Parotid gland (tissue), 1 donor: ENCODE results near the genes UNC13B, GBA2 and CCIN.

GRCh38 chr9:35057366-35057860 is 15.0 kb downstream of the VCP start:
- PRO-cap = no peak

DNA sequence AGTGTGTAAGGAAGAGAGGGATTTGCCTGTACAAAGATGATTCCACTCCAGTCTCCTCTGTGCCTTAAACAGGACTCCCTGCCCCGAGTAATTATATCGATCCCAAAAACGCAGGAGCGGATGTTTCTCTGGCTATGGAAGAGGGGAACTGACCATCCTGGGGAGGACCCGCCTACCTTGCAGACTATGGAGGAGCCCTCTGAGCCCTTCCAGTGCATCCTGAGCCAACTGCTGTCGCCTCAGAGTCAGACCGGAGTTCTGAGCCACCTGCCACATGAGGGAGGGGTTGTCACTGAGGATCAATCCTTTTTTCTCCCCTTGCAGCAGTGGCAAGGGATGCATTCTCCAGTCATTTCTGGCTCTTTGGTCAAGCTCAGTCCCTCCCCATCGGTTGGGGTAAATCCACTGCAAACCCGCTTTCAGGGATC is 753 bp downstream of the FANCG start:
- PRO-cap = no peak

GRCh38 chr9:35161658-35162423 is at the start of gene UNC13B:
UNC13B (plus strand) TSS chr9:35162009.
- PRO-cap = bidirectional peak, plus-strand start at chr9:35162047, minus-strand start at chr9:35161788; bidirectional peak, plus-strand start at chr9:35162591, minus-strand start at chr9:35162291

GRCh38 chr9:35257824-35258317 is 96.1 kb downstream of the UNC13B start:
- PRO-cap = no peak

DNA sequence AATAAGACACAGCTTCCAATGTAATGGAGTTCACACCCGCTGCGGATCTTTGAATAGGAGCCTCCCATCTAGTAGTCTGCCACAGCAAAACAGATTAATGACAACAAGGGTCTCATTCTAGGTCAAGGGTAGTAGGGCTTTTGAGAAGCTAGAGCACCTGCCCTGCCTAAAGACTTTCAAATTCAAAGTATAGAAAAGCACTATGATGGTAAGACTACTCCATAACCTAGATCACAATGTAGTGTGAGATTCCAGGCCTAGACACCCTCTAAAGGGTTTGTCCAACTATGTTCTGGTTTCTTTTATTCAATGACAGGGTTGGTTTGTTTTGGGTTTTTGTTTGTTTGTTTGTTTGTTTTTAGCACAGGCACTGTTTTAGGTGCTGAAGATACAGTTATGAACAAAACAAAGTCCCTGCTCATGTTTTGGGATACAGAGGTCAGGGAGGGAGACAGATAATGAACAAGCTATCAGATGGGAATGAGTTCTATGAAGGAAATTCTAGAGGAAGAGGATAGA is 145.3 kb upstream of the RUSC2 start:
- PRO-cap = no peak

DNA sequence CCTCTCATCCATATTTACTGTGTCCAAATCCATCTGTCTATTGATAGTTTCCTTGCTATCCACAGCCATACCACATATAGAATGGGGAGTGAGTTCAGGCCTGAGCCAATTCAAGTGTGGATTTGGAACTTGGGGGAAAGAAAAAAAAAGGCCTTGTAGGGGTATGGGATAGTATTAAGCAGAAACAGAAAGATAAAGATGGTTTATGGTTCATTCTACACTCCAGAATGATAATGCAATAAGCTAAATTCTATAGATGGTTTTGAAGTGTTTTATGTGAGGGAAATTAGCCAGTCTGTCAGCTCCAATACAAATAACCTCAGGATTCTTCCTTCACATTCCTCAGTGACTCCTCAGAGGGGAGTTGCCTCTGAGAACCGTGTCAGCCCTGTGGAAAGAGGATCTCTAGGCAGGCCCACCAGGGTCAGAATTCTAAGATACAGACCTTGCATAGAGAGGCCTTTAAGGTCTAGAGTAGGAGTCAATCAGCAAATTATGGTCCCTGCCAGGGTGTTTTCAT is 26.5 kb downstream of the RUSC2 start:
- PRO-cap = no peak

GRCh38 chr9:35561713-35562596 is 1.7 kb downstream of the FAM166B start:
- PRO-cap = no peak

DNA sequence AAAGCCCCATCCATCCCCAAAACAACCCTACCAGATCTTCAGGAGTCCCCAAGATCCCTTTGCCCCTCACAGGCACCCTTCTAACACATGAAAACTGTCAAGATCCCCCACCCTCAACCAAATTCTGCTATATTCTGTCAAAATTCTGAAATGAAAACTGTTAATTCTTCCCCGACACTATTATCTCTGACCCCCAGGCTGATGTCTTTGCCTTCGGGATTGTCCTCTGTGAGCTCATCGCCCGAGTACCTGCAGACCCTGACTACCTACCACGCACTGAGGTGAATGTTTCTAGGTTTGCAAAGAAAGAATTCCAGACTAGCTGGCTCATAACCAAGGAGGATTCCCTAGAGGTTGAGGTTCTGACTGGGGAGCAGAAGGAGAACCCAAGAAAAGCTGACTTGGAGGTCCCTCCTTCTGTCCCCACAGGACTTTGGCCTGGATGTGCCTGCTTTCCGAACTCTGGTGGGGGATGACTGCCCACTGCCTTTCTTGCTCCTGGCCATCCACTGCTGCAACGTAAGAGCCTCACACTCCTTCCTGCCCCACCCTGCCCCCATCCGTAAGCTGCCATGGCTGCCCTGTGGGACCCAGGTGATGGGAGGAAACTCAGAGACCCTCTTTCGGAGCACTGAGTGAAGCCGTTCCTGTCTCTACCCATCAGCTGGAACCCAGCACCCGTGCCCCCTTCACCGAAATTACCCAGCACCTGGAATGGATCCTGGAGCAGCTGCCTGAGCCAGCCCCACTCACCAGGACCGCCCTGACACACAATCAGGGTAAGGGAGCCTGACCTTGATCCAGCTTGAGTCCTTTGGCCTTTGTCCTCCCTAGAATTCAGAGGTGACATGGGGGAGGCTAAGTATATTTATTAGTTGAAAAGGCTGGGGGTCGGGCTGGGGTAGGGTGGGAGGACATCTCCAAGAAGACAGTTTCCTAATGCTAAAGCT is 2.9 kb downstream of the TESK1 start:
- PRO-cap = no peak

DNA sequence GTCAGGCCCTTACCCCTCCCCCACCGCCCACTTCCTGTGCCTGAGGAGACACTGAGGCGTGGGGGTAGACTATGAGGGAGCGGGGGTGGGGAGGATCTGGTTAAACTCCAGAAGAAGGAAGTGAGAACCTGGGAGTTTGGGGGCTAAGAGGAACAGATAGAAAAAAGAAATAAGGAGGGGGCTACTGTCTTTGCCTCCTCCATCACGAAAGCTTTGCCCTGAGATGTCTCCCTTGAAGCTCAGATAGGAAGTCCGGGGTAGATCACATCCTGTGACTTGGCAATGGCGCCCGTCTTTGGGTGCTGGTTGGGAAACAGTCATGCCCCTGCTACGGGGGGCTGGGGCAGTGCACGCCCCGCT is 1.3 kb downstream of the SIT1 start:
- PRO-cap = no peak

DNA sequence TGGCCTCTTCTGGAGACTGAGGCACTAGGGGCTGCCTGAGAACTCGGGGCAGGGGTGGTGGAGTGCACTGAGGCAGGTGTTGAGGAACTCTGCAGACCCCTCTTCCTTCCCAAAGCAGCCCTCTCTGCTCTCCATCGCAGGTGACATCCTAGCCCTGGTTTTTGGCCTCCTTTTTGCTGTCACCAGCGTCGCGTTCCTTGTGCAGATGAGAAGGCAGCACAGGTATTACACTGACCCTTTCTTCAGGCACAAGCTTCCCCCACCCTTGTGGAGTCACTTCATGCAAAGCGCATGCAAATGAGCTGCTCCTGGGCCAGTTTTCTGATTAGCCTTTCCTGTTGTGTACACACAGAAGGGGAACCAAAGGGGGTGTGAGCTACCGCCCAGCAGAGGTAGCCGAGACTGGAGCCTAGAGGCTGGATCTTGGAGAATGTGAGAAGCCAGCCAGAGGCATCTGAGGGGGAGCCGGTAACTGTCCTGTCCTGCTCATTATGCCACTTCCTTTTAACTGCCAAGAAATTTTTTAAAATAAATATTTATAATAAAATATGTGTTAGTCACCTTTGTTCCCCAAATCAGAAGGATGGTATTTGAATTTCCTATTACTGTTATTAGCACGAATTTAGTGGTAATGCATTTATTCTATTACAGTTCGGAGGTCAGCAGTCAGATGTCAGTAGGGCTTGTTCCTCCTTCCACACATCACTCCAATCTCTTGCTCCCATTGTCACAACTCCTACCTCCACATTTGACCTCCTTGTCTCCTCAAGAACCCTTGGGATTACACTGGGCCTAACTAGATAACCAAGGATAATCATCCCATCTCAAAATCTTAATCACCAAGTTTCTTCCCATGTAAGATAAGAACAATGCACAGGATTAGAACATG is 7.1 kb downstream of the CA9 start:
- PRO-cap = no peak

GRCh38 chr9:35695850-35696543 is 6.3 kb upstream of the TPM2 start:
- PRO-cap = no peak

DNA sequence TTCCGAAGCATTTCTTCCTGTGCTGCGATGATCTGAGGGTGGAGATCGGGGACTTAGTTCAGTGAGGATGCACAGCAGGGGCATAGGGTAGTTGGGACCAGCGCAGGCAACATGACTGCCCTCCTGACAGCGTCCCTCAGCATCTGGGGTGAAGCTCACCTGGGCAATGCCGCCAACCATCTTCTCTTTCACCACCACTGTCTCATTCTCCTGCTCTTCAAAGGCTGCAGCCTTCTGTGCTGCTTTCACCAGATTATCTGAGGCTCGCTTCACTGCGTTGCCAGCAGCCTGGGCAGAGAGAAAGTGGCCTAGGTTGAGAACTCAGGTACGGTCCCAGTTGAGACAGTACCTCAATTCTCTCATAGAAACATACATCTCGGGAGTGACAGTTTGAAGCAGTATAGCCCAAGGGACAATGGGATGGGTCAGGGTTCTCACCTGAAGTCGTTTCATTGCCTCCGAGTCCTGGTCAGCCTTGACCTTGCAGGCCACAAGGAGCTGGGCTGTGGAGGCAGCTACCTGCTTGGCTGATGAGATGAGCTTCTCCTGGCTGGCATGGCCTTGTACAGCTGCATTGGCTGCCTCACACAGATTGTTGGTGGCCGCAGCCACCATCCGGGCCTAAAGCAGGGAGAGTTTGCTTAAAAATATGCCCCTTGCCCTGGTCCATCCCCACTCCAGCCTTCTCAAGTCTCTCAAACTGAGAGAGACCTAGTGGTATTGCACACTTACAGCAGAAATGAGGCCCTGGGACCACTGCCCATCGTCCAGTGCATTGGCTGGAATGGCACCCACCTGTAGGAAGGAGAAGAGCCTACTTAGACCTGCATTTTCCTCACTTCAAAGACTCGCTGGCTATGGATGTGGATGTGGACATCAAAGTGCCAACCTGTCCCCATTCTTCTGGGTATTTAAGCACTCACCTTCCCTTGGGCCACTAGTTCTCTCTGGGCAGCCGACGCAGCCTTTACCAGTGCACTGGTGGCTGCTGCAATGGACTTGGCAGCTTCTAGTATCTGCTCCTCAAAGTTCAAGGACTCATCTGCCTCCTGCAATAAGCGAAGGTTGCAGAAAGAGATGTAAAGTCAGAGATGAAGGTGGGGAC is 8.5 kb upstream of the TPM2 start:
- PRO-cap = no peak

- PRO-cap = no peak
These were observed 6.9 kb downstream of the TLN1 start for GRCh38 chr9:35725140-35725379.

- PRO-cap = unidirectional peak, minus-strand start at chr9:35748920; unidirectional peak, minus-strand start at chr9:35748959; bidirectional peak, plus-strand start at chr9:35749286, minus-strand start at chr9:35749228
These were observed at the start of gene GBA2 for GRCh38 chr9:35748509-35749483. GBA2 (minus strand) TSS chr9:35749228.

DNA sequence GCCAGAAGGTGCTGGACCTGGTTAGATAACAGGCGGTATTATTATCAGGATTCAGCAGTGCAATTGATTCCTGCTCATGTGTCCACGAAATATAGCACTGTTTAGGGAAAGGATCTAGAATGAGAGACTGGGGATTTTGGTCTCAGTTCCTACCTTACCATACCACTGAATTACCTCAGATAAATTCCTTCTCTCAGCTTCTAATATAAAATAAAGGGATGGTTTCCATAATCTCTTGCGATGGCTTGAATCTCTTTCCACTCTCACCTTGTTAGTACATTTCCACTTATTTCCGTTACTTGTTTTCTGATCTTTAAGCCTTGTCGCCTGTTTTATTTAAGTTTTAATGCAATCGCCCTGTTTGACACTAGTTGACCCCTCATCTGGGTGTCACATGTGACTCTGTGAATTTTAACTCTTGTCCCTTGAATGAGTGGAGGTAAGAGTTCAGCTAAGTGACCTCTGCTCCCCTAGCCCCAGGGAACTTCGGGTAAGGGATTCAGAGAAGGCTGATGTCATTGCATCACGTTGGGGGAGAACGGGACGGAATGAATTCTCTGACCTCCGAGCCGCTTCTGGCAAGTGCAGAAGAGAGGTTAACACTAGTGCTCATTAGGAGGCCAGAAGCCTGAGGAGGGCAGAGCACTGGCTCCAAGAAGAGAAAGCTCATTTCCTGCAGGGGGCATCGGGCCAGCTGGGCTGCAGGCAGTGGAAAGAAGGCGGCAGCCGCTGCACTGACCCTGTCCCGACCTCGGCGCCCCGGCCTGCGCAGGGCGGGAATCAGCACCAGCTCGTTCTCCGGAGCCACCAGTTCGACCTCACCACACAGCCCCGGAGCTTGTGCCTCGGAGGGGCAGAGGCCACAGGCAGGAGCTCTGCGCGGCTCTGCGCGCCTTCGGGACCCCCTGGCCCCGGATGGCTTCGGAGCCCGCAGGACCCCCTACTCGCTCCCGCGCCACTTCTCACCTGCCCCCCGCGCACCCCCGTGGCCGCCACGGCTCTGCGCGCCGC is 604 bp downstream of the HINT2 start:
- PRO-cap = unidirectional peak, plus-strand start at position 518 of the sequence; unidirectional peak, plus-strand start at position 615 of the sequence

DNA sequence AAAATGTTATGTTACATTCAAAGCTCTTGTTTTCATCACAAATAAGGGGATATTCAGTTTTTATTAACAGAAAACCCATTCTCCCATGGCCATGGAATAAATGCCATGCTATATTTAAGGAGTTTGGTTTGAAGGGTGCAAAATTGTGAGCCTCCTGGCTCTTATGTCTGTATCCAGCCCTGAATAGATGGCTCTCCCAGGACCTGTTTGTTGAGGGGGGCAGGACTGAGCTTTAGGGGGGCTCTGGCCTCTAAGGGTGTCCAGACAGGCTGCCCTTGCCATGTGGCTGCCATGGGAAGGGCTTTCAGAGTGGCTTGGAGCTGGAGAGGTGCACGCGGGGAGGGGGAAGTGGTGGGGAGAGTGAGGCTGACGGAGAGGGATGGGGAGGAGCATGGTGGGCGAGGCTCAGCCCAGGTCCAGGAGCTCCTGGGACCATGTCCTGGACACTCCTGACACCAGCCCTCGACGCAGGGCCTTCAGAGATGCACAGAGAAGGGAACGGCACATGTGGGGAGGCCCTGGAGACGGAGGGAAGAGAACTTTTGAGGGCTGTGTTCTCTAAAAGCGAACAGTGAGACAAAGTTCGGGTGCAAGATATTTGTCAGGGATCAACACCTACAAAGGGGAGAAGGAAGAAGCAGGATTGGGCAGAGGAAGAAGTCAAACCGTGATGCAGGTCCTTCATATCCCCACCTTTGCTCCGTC is 2.4 kb downstream of the SPAAR start:
- PRO-cap = no peak

DNA sequence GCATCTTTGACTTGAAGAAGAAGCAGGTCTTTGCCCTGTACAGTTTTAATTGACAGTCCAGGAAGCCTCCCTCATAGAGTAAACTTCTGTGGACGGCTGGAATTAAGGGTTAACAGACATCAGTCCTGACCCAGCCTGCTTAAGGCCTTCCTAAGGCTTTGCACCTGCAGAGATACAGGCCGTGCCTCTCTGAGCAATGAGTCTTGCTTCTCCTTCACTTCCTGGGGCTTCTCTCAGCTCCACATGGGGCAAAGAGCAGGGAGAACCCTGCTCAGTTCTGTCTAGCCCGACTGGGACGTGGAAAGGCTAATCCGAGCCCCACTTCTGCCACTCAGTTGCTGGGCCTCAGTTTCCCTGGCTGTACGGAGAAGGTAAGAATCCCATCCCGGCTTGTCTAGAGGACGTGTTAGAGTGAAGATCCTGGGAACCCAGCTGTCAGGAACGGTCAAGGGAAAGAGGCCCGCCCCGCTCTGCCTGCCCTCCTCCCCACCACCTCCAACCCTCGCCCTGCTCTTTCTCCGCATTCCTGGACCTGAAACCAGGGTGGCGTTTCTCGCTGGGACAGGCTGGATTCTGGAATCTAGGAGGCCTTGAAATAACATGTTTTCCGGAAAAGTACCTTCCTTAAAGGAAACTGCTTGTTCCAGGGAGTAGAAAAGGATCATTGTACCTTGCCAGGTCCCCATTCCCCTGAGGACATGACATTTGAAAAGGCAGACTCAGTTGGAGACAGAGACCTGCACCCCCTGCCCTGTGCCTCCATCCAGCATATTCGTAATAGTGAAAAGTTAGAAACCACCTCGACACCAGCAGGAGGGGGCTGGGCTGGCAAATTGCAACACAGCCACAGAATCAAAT is 6.6 kb downstream of the SPAAR start:
- PRO-cap = unidirectional peak, minus-strand start at position 774 of the sequence

- PRO-cap = no peak
These were observed 44.0 kb upstream of the GLIPR2 start for GRCh38 chr9:36092543-36092928.

- PRO-cap = no peak
These were observed 4.9 kb downstream of the GLIPR2 start for GRCh38 chr9:36141404-36141844.

- PRO-cap = no peak
These were observed at the start of gene CCIN for GRCh38 chr9:36169120-36169532. CCIN (plus strand) TSS chr9:36169388.